ENCODE results near the genes SPATA31A6, TMEM252 and PABIR1.

GRCh38 chr9:38652394-38652670 lies 31.9 kb upstream of the ANKRD18A start:
- PRO-cap = no peak
- RAMPAGE, long total RNA = no peak
- RRBS = no CpG with 5 or more reads among the region's 4 CpGs

- PRO-cap = unidirectional peak, minus-strand start at chr9:39464452
- RAMPAGE, long total RNA = no peak
- RRBS = no CpG with 5 or more reads among the region's 34 CpGs
These were observed 109.0 kb downstream of the SPATA31A1 start for GRCh38 chr9:39464365-39464970.

GRCh38 chr9:40597673-40598143 lies 530.8 kb downstream of the FOXD4L6 start:
- PRO-cap = no peak
- RAMPAGE, long total RNA = no peak
- RRBS = no CpG with 5 or more reads among the region's 2 CpGs

- PRO-cap = no peak
- RAMPAGE, long total RNA = no peak
- RRBS = no CpG with 5 or more reads among the region's 33 CpGs
These were observed 54.8 kb downstream of the FOXD4L6 start for GRCh38 chr9:41073562-41074195.

- PRO-cap = no peak
- RAMPAGE, long total RNA = no peak
- RRBS = no CpG with 5 or more reads among the region's 15 CpGs
These were observed 21.7 kb upstream of the FOXD4L6 start for GRCh38 chr9:41150234-41150578.

DNA sequence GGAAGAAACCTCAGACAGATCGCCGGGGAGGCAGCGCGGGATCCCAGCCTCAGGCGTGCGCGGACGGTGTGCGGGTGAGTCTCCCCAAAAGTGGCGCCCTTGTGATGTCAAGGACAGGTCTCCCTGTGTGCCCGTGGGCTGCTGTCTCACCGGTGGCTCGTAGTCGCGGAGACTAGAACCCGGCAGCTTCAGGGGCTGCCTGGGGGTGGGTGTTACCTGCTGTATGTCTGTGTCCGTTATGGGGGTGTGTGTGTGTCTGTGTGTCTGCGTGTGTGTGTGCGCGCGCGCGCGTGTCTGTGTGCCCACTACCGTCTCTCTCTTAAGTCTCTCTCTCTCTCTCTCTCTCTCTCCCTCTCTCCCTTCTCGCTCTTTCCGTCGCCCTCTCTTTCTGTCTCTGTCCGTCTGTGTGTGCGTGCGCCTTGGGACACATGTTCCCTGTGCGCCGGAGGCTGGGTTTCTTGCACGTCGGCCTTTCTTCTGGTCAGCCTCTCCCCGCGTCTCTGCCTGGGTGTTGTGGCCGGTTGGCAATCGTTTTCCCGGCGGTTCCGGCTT lies 170.0 kb upstream of the ZNG1F start:
- PRO-cap = no peak
- RAMPAGE, long total RNA = no peak
- RRBS = no CpG with 5 or more reads among the region's 42 CpGs

- PRO-cap = no peak
- RAMPAGE, long total RNA = no peak
- RRBS = no CpG with 5 or more reads among the region's 7 CpGs
These were observed at the start of gene SPATA31A6 for GRCh38 chr9:42183456-42183928. SPATA31A6 (plus strand) TSS chr9:42183659.

DNA sequence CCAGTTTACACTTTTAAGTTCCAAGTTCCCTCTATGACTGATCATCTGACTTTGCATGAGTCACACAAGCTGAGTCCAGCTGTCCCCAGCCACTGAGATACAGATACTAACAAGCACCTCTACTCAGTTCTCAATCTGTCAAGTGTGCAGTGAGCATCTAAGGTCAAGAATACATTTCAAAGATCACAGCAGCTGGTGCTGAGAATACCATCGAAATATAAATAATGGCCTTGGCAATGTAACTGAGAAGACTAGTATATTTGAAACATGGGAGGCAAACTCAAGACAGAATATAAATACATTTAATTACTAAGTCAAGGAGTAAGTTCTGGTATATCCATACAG lies 182.3 kb downstream of the SPATA31A6 start:
- PRO-cap = no peak
- RAMPAGE, long total RNA = no peak
- RRBS = no CpG with 5 or more reads among the region's 1 CpG

DNA sequence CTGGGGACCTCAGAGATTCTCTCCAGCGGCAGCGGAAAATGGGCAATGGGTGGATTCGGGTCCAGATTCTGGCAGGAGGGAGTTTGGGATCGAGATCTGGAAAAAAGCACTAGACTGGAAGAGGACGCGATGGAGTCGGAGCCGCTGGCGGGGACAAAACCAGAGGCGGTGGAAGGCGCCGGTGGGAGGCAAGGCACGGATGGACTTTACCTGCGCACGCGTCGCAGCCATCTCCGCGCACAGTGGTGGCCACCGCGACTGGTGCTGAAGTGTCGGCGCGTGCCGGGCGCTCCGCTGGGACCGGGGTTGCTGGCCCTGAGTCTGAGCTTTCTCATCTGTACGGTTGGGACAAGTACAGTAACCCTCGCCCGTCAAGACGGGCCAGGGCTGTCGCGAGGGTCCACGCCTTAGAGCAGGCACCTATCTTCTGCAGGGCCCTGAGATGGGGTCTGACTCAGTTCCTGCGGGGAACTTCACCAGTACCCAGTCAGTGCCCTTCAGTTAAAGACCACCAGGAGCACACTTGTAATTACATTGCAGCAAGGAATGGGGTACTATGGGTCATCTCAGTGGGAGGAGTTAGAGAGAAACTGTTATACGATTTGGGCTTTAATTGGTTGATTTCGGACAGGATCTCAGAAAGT lies 385.5 kb downstream of the SPATA31A6 start:
- PRO-cap = no peak
- RAMPAGE, long total RNA = no peak
- RRBS = no CpG with 5 or more reads among the region's 38 CpGs

GRCh38 chr9:42725475-42726018 lies 542.1 kb downstream of the SPATA31A6 start:
- PRO-cap = no peak
- RAMPAGE, long total RNA = no peak
- RRBS = no CpG with 5 or more reads among the region's 21 CpGs

DNA sequence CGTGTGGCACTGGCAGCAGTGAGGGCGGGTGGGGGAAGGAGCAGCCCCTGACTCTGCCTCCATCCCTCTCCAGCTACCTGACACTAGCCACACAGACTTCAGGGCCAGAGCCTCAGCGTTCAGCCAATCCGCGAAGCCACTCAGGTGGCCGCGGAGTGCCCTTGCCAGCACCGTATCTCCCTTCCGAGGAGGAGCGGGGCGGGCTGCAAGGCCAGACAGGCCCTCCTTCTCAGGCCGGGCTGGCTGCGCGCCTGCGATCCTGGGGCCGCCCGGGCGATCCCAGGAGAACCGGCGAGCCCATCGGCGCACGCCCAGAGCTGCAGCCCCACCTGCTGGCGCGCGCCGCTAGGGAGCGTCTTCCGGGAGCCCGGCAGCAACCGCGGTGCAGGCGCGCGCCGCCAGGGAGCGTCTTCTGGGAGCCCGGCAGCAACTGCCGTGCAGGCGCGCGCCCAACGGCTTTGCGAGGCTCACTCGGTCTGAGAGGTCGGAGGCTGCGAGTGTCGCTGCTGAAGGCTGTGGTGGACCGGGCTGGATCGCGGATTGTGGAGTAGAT lies 916.0 kb downstream of the FOXD4L5 start:
- PRO-cap = no peak
- RAMPAGE, long total RNA = no peak
- RRBS = no CpG with 5 or more reads among the region's 51 CpGs

- PRO-cap = no peak
- RAMPAGE, long total RNA = no peak
- RRBS = no CpG with 5 or more reads among the region's 2 CpGs
These were observed 77.7 kb downstream of the FOXD4L5 start for GRCh38 chr9:65206984-65207941.

GRCh38 chr9:65825478-65825876 lies 88.5 kb downstream of the FOXD4L4 start:
- PRO-cap = no peak
- RAMPAGE, long total RNA = no peak
- RRBS = no CpG with 5 or more reads among the region's 72 CpGs

GRCh38 chr9:67726254-67726430 lies 132.6 kb upstream of the ANKRD20A1 start:
- PRO-cap = no peak
- RAMPAGE, long total RNA = no peak
- RRBS = no CpG with 5 or more reads among the region's 11 CpGs

- PRO-cap = no peak
- RAMPAGE, long total RNA = no peak
- RRBS = no CpG with 5 or more reads among the region's 7 CpGs
These were observed at the start of gene TMEM252 for GRCh38 chr9:68540622-68541266. TMEM252 (minus strand) TSS chr9:68540883.

- PRO-cap = no peak
- RAMPAGE, long total RNA = no peak
- RRBS = 2% methylated on average over 22 of the region's 82 CpGs
These were observed 457 bp downstream of the PIP5K1B start for GRCh38 chr9:68705327-68706067.

- PRO-cap = bidirectional peak, plus-strand start at chr9:68780065, minus-strand start at chr9:68779948
- RAMPAGE, long total RNA = no peak
- RRBS = 1% methylated on average over 20 of the region's 73 CpGs
These were observed at the start of gene PABIR1 for GRCh38 chr9:68779847-68780690. PABIR1 (plus strand) TSS chr9:68780065.

DNA sequence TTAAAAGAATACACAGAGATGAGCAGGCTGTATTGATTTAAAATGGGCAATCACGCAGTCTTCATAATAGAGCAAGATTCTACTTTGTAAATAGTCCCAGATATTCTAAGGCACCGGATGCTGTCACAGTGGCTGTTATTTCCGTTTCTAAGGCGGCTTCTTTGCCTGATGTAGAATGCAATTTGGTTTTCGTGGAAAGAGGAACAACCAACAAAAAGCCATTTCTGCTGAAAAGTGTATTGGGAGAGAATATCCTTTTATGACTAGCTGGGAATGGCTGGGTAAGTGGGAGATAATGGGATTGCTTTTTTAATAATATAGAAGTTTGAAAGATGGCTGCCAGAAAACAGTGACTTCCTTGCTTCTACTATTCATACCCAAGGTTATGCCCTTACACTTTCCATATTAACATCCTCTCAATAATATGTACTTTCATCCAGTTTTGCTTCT lies 17.4 kb downstream of the PRKACG start:
- PRO-cap = no peak
- RAMPAGE, long total RNA = no peak
- RRBS = no CpG with 5 or more reads among the region's 5 CpGs

DNA sequence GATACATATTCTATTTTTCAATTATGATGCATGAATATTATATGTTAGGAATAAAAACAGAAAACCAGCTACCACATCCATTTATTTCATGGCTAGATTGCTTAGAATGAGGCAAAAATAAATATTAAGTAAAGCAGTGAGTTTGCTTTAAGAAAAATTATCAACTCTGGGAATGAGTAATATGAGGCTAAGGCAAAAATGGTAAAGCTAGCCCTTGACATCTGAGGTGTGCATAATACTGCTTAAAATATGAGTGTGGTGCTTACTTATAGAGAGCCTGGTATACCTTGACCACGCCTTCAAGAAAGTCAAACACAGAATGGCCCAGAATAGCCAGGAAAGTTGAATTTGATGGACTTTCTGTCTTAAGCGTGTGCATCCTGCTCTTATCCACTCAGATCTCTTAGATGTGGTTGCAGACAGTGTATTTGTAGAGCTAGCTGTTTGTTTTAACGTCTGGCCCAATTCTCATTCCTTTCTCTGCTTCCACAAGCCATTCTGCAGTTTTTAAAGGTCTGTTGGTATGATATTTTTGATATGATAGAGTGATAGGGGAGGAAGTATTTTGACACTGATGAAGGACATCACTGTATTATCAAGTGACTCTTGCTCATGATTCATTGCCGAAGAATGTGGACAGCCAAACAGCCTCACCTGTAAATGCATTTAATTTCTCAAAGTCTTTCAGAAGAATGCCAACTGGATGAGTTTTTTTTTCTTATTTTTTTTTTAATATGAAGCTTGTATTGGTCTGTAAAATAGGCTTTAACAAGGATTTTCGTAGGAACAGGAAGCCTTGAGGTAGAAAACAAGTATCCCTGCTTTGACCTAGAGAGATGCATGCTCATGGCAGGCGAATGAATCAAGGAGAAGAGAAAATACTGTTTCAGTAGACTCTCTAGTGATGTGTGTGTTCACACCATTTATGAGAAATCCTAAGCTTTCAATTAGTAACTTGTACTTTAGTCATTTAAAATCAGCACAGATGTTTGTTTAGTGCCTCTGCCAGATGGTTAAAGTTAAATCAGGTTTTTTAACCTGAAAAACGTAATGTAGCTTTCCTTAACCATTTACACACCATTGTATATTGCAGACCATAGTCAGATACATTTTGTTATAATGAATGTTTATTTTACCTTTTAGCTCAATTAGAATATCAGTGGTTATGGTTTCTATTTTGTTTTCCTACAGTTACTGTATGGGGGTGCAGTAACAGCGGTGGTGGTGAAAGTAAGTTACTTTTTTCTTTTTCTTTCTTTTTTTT lies 4.6 kb downstream of the TJP2 start:
- PRO-cap = no peak
- RAMPAGE, long total RNA = no peak
- RRBS = no CpG with 5 or more reads among the region's 8 CpGs

DNA sequence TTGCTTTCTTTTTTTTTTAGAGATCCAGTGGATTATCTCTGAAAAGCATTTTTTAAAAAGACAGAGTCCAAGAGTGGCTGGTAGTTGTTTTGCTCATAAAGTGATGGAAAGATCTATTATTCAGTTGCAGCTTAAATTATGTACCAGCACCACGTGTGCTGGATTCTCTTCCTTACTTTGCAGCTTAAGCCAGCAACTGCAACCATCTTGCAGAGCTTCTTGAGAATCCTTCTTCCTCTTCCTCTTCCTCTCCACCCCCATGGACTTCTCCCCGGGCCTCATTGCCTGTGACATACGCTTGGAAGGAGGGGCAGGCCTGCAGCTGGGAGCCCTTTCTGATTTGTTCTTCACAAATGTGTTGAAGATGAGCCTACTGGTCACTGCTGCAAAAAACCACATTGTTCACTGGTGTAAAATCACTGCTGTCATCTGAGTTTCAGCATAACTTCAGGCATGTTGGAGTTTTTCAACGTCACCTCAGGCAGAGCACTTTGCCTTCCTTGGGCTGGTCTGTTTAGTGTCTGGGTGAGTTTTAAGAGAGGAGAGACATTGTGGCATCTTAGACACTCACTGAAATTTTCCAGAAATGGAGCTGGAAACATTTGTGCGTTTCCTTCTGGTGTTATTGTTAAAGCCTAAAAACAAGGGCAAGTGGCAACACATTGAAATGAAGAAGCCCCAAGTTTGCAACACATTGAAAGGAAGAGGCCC lies 7.8 kb downstream of the TJP2 start:
- PRO-cap = no peak
- RAMPAGE, long total RNA = no peak
- RRBS = no CpG with 5 or more reads among the region's 5 CpGs

All from lung (tissue), 4 donors.